Tibial artery (tissue), 1 donor: Measurements from ENCODE around the genes SYT9 and OR10A3.

GRCh38 chr11:6743367-6743952, 28.3 kb downstream of the OR2AG2 start:
- PRO-cap: no peak

- PRO-cap: no peak
Measured at GRCh38 chr11:7251744-7252312, at the start of gene SYT9. SYT9 (plus strand) TSS chr11:7251904.

DNA sequence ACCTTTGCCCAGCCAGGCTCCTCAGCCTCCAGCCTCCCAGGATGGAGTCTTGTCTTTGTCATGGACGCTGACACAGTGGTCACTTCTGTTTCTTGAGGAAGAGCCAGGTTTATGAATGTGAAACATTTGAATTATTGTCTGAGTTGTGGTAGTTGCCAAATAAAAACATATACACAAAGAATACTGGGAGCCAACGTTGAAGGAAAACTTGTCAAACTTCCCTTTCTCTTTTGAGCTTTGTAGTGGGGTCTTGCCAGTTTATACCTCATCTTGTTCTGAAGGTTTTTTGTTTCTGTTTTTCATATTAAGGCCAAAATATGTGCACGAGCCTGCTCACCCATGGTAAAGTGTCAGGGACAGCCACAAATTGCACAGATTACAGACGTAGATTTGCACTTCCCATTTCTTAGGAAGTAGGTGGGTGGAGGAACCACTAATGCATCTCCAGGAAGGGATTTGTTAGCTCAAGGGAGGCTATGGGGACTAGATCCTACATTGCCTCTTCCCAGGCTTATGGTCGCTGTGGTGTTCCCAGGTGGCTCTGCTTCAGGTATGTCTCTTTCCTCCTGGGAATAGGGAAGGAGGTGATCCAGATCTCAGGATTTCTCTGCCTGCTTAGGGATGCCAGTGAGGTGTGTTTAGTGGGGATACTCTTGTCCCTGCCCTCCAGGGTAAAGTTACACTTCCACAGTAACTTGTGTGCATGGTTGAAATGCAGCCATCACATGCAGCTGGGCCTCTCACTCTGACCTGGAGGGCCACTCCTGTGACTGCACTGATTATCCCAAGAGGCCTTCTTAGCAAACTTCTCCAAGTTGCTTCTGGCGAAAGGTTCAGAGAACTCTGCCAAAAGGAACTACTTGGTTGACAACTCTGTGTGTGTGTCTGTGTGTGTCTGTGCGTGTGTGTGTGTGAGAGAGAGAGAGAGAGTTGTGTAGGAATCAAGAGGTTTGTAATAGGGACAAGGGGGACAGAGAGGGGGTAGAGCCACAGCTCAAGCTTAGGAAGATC, 9.7 kb downstream of the PPFIBP2 start:
- PRO-cap: no peak

GRCh38 chr11:7672998-7673307, 347 bp downstream of the CYB5R2 start:
- PRO-cap: no peak

DNA sequence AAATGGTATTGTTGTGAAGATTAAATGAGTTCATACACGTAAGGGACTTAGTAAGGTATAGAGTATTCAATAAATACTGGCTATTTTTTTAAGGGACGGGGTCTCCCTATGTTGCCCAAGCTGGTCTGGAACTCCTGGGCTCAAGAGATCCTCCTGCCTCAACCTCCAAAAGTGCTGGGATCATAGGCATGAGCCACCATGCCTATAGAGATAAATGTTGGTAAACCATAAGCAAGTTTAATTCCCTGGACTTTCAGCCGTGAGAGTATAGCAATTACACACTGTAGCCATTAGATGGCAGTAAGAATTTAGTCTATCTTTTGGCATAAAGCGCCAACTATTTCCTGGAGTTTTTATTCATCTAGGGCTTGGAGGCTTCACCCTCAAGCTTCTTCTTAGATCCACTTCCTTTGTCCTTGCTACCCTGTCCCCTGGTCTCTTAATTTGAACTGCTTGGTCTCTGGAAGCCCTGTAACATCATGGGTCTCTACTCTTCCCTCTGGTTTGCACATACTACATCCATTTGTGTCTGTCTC, 38.3 kb downstream of the OR10A6 start:
- PRO-cap: no peak

- PRO-cap: no peak
Measured at GRCh38 chr11:7896569-7896893, 34.5 kb downstream of the OR10A6 start.

- PRO-cap: no peak
Measured at GRCh38 chr11:7941592-7942113, at the start of gene OR10A3. OR10A3 (minus strand) TSS chr11:7941708.

GRCh38 chr11:7991612-7992289, 4.6 kb downstream of the EIF3F start:
- PRO-cap: no peak

DNA sequence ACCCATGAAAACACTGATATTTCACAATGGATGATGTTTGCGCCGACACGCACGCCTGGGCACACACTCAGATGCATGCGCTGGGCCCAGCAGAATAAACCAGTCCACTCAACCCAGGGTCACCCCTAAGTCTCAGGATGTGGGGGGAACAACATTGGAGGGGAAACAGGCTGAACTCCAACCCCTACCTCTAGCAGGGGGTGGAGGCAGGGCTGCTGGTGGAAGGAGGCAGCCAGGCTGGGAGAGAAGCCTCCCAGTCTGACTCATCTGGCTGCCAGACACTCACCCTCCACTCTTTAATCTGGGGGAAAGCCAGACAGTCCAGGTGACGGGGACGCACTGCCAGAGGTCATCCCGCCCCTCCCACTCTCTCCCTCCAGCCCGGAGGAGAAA, 29.7 kb downstream of the LMO1 start:
- PRO-cap: no peak

DNA sequence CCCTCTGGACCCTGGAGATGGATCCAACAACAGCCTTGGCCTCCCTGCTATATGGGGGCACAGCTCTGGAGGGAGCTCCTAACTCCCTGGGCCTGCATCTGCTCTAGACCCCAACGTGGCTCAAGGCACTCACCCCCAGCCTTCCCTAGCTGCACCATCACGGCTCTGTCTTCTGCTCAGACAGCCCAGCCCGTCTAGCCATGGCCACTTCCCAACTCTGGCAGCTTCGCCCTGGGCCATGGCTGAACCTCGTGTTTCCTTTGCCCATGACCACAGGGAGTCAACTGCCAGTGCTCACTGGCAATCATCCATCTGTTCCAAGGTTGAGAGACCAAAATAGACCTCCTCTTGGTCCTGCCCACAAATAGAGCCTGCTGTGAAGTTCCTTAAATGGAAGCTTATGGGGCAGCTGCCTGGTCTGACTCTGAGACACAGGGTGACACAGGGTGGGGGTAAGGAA, 5.4 kb downstream of the LMO1 start:
- PRO-cap: no peak

GRCh38 chr11:8342987-8343237, 79.2 kb upstream of the LMO1 start:
- PRO-cap: no peak

GRCh38 chr11:8658170-8659073, 24.0 kb downstream of the TRIM66 start:
- PRO-cap: no peak

DNA sequence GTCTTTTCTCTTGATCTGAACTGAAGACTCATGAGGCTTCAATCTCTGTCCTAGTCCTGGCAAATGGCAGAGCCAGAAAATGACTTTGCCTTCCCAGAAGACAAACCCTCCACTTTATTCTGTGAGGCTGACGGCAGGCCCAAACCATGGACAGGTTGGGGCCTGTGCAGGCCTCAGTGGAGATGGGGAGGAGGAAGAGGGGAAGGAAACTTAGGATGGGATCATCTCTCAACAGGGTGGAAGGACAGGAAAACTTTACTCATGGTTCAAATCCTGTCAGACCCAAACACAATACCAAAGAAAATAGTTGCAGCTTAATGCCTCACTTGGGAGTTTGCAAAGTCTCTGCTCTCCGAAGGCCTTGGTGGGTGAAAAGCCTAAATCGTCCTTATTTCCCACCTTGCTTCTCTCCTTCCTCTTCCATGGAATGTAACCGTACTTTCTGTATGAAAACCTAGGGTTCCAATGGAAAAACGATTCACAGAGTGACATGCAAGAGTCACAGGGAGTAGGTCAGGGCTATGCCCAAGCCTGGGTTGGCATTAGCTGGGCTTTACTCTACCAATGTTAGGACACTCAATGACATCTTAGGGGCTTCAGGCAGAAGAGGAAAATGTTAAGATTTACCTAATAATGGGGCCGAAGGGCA, 10.0 kb downstream of the RPL27A start:
- PRO-cap: no peak

- PRO-cap: no peak
Measured at GRCh38 chr11:8697674-8698213, 15.2 kb downstream of the RPL27A start.

GRCh38 chr11:8870268-8871434, 40.3 kb upstream of the AKIP1 start:
- PRO-cap: bidirectional peak, plus-strand start at chr11:8871486, minus-strand start at chr11:8871343

- PRO-cap: unidirectional peak, minus-strand start at chr11:8914131
Measured at GRCh38 chr11:8913887-8914405, 3.0 kb downstream of the AKIP1 start.

- PRO-cap: no peak
Measured at GRCh38 chr11:9062341-9062591, 29.1 kb downstream of the SCUBE2 start.

- PRO-cap: no peak
Measured at GRCh38 chr11:9265846-9266331, 739 bp upstream of the DENND5A start.

DNA sequence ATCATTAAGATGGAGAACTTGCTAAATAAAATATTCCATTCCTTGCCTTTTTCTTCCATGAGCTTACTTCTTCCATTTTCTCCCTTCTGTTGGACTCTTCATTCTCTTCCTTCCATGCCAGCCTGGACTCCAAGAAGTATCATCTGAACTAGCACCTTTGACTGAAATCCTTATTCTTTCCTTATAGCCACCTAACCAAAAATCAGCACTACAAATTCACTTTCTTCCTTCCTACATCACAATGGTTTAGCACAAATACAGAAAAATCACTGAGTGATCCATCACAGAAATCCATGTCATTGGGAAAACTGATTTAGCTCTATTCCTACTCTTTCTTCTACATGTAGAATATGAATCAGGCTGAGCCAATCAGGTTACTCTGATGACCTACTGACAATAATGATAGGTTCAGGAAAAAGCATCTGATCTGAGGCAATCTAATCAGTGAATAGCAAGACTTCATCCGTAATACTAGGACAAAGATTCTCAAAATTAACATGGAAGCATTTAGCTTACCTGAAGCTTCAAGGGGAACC, 6.0 kb downstream of the TMEM41B start:
- PRO-cap: no peak

- PRO-cap: no peak
Measured at GRCh38 chr11:9311285-9311588, 3.2 kb downstream of the TMEM41B start.